ENCODE results near the gene KLHL21.

DNA sequence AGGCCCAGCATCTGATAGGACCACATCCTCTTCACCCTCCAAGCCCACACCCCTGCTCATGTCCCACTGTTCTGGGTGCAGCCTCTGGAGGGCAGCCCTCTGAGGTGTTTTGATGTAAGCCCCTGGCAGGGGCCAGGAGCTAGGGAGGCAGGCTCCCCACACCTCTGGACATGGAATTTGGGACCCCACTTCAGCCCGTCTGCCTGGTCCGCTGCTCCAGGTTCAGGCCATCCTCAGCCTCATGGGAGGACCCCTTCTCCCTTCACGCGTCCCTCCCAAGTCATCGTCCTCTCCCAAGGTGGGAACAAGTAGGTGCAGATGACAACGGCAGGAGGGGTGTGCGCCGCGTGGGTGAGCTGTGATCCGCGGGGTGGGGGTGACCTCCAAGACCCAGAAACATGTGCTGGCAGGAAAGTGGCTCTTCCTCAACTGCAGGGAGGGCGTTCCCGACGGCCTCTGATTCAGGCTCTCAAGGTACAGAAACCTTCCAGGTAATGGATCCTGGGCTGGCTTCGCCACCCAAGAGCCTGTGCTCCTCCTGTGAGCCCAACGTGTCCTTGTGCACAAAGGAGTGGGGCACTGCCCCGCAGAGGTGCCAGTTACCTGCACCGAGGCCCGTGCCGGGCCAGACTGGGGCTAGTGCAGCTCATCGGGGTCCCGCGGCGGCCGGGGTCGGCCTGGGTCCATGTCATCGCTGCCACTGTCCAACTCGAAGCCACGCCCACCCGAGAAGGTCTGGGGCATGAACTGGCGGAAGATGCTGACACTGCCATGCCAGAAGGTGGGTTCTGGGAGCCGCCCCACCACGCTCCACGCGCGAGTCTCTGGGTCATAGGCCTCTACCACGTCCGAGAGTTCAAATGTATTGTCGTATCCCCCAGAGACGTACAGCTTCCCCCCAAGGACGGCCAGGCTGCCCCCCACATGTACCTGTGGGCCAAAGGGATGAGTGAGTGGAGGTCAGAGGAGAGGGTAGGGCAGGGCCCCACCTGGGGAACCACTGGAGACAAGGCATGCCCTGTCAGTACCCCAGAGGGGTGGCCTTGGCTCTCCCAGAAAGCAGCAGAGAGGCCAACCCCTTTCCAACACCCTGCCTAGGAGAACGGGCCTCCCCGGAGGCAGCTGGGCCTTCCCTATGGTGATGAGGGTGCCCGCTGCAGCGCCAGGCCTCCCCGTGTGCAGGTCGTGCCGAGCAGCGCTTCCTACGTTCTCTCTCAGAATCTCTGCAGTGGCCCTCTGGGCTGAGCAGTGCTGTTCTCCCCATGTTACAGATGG lies 9.5 kb downstream of the KLHL21 start:
- RRBS = 98% methylated on average over 6 of the region's 50 CpGs
CAGE:
- cytosol, long polyA plus RNA = no peak
- long polyA plus RNA = no peak
- nucleus, long polyA plus RNA = no peak

- RRBS = 1% methylated on average over 9 of the region's 78 CpGs
CAGE:
- cytosol, long polyA plus RNA = no peak
- long polyA plus RNA = no peak
- nucleus, long polyA plus RNA = no peak
Observed at GRCh38 chr1:6602374-6602946, at the start of gene KLHL21. KLHL21 (minus strand) TSS chr1:6602869.

GRCh38 chr1:6667170-6667769 lies 34.3 kb downstream of the DNAJC11 start:
- RRBS = no CpG with 5 or more reads among the region's 7 CpGs
CAGE:
- cytosol, long polyA plus RNA = no peak
- long polyA plus RNA = no peak
- nucleus, long polyA plus RNA = no peak

DNA sequence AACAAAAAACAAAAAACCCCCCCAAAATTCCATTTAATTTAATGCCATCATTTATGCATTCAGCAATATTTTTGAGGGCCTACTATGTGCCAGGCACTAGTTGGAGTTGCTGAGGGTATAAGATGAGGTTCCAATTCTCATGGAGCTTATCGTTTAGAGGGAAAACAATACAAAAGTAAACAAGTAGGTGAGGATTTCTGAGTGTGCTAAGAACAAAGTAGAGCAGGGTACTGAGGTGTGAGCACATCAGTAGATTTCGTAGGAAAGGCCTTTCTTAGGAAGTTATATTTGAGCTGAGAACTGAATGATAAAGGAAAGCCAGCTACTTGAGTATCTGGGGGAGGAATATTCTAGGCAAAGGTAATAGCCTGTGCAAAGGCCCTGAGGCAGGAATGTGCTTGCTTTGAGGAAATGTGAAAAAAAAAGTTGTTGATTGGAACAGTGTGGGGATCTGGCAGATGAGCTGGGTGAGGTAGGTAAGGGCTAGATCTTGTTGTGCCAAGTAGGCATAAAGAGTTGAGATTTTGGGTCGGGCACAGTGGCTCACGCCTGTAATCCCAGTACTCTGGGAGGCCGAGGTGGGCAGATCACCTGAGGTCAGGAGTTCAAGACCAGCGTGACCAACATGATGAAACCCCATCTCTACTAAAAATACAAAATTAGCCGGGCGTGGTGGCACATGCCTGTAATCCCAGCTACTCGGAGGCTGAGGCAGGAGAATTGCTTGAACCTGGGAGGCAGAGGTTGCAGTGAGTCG lies 54.3 kb downstream of the CAMTA1 start:
- RRBS = no CpG with 5 or more reads among the region's 10 CpGs
CAGE:
- cytosol, long polyA plus RNA = no peak
- long polyA plus RNA = no peak
- nucleus, long polyA plus RNA = no peak

DNA sequence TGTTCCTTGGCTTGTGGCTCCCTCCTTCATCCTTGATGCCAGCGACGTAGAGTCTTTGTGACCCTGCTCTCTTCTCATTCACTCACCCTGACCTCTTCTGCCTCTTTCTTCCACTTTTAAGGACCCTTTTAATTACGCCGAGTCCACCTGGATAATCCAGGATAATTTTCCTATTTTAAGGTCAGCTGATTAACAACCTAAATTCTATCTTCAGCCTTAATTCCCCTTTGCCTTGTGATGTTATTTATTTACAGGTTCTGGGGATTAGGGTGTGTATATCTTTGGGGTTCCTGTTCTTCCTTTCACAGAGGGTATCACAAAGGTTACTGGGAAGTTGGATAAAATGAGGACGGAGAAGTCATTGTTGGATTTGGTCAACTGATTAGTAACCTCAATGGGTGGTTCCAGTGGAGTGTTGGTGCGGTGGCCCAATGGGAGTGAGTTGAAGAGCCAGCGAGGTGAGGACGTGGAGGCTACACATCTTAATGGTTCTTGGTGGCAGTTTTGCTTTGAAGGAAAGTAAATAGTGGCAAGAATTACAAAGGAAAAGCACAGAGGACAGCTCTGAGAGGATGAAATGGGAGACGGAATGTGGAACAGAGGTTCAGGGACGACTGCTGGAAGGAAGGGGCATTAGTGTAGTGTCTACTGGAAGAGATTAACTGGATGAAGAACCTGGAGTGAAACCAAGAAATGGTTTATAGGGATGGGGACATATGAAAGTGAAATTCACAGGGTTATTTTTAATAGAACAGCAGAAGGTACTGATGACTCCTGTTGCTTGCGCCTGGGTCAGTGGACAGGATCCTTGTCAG lies 56.0 kb downstream of the CAMTA1 start:
- RRBS = no CpG with 5 or more reads among the region's 11 CpGs
CAGE:
- cytosol, long polyA plus RNA = no peak
- long polyA plus RNA = no peak
- nucleus, long polyA plus RNA = no peak

DNA sequence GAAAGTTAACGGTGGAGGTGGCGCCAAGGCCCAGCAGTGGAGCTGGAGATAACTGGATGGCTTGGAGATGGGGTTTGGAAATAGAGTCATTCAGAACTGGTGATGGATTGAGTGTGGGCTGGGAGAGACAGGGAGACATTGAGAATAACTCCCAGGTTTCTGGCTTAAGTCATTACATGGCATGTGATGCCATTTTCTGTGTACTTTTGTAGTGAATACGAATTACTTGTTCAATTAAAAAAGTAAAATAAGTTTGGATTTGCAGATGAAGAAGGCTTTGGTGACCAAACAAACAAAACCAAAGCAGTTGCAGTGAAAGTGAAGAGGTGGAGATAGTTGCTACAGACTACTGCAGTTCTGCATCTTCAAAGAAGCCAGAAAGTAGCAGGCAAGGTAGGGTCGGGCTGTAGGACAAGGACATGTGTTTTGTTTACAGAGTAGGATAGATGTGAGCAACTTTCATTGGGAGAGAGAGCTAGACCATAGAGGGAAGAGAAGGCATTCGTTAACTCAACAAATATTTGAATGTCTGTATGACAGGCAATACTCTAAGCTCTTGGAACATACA lies 72.0 kb downstream of the CAMTA1 start:
- RRBS = no CpG with 5 or more reads among the region's 5 CpGs
CAGE:
- cytosol, long polyA plus RNA = no peak
- long polyA plus RNA = no peak
- nucleus, long polyA plus RNA = no peak

DNA sequence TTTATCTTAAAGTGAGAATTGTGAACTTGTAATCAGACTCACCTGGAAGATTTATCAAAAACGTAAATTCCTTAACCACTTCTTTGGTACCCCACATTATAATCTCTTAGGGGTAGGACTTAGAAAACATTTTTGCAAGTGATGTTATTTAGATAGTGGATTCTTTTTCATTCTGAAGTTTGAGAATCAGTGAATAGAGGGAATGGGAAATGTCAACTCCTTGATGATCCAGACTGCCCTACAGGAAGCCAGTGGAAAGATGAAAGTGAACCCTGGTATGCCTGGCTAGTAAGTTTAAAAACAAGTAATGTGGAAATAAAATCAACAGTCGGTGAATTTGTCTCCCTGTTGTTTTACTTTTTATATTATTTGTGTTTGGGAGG lies 80.9 kb downstream of the CAMTA1 start:
- RRBS = no CpG with 5 or more reads among the region's 2 CpGs
CAGE:
- cytosol, long polyA plus RNA = no peak
- long polyA plus RNA = no peak
- nucleus, long polyA plus RNA = no peak

DNA sequence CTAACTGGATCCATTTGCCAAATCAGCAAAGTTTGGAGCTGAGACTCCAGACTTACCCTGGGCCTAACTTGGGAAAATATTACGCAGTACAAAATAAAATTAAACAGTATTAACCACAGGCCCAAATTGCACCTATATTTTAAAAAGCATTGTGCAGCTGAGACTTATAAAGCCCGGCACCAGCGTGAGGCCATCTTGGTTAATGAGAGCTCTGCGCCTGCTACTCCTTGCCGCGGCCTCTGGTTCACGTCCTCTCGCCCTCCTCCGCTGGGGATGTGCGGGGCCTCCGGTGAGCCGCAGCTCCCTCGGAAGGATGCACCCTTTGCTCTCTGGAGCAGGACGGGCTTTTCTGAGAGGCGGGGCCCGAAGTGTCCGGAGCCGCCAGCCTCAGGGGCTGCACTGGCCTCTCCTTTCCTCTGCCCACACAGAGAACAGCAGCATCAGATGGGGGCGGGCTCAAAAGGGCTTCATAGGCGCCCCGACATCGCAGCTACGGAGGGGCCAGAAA lies 284.6 kb downstream of the CAMTA1 start:
- RRBS = 86% methylated on average over 12 of the region's 23 CpGs
CAGE:
- cytosol, long polyA plus RNA = no peak
- long polyA plus RNA = no peak
- nucleus, long polyA plus RNA = no peak

- RRBS = no CpG with 5 or more reads among the region's 3 CpGs
CAGE:
- cytosol, long polyA plus RNA = no peak
- long polyA plus RNA = no peak
- nucleus, long polyA plus RNA = no peak
Observed at GRCh38 chr1:7340335-7340731, 430.8 kb upstream of the VAMP3 start.

DNA sequence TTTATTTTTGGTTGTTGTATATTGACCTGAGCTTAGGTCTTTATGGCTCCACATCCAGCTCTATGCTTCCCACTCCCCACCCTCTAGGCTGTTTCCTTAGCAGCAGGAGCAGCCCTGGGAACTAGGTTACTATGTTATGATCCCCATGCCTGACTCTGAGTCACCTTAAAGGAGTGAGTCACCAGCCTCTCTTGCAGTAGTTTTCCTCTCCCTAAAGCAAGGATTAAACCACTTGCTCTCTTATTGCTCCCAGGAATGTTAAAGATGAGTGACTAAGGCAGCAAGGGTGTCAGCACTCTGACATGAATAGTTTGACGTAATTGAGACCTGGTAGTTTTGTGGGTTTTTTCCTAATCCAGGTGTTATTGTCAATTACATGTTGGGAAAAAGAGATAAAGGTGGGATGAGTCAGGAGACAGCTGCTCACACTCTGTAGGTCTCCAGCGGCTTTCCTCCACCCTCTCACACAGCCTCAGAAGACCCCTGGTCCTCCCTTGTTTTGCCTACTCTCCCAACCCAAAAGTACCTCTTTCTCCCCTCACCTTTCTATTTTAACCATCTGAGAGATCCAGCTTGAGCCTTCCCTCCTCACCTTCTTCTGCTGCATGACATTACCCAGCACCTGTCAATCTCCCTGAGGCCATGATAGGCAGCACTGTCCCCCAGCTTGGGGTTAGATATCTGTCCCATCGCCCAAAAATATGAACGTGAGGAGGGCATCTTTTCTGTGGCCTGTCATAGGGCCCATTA lies 369.1 kb upstream of the VAMP3 start:
- RRBS = no CpG with 5 or more reads among the region's 4 CpGs
CAGE:
- cytosol, long polyA plus RNA = no peak
- long polyA plus RNA = no peak
- nucleus, long polyA plus RNA = no peak

GRCh38 chr1:7447585-7448109 lies 323.4 kb upstream of the VAMP3 start:
- RRBS = no CpG with 5 or more reads among the region's 10 CpGs
CAGE:
- cytosol, long polyA plus RNA = no peak
- long polyA plus RNA = no peak
- nucleus, long polyA plus RNA = no peak

- RRBS = no CpG with 5 or more reads among the region's 12 CpGs
CAGE:
- cytosol, long polyA plus RNA = no peak
- long polyA plus RNA = no peak
- nucleus, long polyA plus RNA = no peak
Observed at GRCh38 chr1:7470870-7471584, 300.1 kb upstream of the VAMP3 start.

DNA sequence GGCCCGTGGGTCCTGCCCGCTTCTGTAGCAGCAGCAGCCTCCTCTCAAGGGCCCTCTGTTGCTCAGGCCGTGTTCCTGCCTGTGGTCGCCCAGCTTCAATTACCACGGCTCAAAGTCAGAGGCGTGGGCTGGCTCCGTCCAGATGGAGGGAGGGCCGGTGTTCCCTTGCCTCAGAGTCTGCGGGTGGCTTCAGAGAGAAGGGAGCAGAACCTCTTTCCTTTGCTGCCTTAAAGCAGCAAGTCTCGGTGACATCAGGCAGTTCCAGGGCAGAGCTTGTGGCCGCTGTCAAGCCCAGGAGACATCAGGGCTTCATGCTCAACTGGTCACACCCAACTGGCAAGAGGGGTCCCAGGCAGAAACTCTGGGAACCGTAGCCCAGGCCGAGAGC lies 270.5 kb upstream of the VAMP3 start:
- RRBS = no CpG with 5 or more reads among the region's 13 CpGs
CAGE:
- cytosol, long polyA plus RNA = no peak
- long polyA plus RNA = no peak
- nucleus, long polyA plus RNA = no peak

DNA sequence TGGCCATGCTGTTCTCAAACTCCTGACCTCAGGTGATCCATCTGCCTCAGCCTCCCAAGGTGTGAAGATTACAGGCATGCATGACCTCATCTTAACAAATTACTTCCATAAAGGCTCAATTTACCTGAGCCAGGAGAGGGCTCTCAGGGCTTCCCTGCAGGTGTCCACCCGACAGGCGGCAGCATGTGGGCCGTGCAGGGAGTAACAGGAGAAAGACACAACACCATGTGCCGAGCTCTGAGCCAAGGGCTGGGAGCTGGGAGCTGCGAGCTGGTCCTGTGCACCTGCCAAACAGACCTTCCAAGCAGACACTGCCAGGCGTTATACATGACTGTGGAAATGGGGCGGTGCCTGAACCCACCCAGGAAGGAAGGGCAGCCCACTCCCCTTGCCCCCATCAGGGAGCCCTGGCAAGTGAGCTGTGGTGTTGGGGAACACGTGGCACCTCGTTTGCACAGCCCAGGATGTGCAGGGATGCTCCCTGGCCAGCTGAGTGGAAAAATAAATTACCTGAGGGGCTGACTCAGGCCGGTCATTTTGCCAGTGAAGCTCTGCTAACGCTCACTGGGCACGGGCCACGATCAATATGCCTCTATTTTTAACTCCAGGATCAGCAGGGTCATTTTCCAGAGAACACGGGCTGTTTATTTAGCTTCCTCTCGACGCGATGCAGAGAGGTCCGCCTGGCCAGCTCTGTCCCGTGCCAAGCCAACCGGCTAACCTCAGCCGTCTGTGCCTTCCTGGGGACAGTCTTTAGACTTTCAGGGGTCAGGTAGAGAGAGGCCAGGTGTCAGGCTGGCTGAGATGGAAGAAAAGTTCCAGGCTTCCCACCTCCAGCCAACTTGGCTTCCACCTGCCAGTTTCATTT lies 196.9 kb upstream of the VAMP3 start:
- RRBS = no CpG with 5 or more reads among the region's 21 CpGs
CAGE:
- cytosol, long polyA plus RNA = no peak
- long polyA plus RNA = no peak
- nucleus, long polyA plus RNA = no peak

DNA sequence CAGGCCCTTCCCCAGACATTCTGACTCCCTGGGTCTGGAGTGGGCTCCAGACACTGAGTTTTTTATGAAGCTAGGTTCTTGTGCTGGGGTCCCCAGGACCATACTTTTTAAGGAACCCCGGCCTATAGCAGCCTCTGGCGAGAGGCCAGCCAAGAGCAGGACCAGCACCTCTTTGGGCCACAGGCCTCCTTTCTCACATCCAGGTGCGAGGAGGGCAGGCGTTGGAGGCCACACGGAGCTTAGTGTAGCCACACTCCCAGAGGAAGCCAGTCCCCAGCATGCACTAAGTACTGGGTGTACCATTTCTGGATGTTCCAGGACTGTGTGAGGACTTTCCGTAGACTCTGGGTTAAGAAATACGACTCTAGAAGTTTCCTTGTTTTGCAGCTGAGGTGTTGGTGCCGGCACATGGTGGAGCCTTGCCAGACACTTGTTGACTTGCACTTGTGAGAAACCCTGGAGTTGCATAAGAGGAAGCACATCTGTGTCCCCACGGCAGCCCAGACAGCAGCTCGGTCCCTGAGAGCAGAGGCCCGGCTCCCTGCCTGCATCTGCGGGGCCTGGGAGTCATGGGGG lies 122.2 kb upstream of the VAMP3 start:
- RRBS = no CpG with 5 or more reads among the region's 12 CpGs
CAGE:
- cytosol, long polyA plus RNA = no peak
- long polyA plus RNA = no peak
- nucleus, long polyA plus RNA = no peak

GRCh38 chr1:7962624-7963110 lies 1.2 kb downstream of the PARK7 start:
- RRBS = no CpG with 5 or more reads among the region's 7 CpGs
CAGE:
- cytosol, long polyA plus RNA = no peak
- long polyA plus RNA = no peak
- nucleus, long polyA plus RNA = no peak

GRCh38 chr1:7975386-7975641 lies 13.8 kb downstream of the PARK7 start:
- RRBS = no CpG with 5 or more reads among the region's 4 CpGs
CAGE:
- cytosol, long polyA plus RNA = no peak
- long polyA plus RNA = no peak
- nucleus, long polyA plus RNA = no peak

- RRBS = no CpG with 5 or more reads among the region's 5 CpGs
CAGE:
- cytosol, long polyA plus RNA = no peak
- long polyA plus RNA = no peak
- nucleus, long polyA plus RNA = no peak
Observed at GRCh38 chr1:8011221-8011769, 14.8 kb downstream of the ERRFI1 start.

GRCh38 chr1:8126908-8127600 lies 100.9 kb upstream of the ERRFI1 start:
- RRBS = no CpG with 5 or more reads among the region's 9 CpGs
CAGE:
- cytosol, long polyA plus RNA = no peak
- long polyA plus RNA = no peak
- nucleus, long polyA plus RNA = no peak

GRCh38 chr1:8202125-8202943 lies 115.6 kb upstream of the SLC45A1 start:
- RRBS = no CpG with 5 or more reads among the region's 20 CpGs
CAGE:
- cytosol, long polyA plus RNA = no peak
- long polyA plus RNA = no peak
- nucleus, long polyA plus RNA = no peak